Iris pigment epithelial cell (primary cell): Measurements from ENCODE around the genes AURKA, SPO11 and CTCFL.

GRCh38 chr20:54063936-54064414, 6.4 kb downstream of the BCAS1 start:
- RRBS: no CpG with 5 or more reads among the region's 6 CpGs

DNA sequence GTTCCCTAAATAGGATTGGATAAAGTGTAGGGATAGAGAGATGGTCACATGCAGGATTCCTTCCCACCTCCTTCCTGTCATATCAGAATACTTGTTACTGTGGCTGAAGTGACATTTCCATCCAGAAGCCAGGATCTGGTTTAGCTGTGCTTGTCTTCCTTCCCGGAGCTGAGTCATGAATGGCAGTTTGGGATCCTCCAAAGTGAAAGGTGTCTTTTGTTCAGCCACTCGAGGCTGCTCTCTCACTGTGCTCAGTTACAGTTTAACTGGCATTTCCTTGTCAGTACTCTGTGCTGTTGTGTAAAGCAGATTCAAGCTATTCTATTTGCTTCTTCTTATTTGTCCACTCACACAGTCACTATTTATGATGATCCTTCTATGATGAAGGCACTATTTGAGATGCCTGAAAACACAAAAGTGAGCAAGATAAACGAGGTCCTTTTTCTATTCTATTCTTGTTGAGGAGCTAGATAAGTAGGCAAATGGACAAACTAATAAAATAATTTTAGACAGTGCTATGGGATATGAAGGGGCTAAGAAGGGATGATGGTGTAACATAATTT, 40.3 kb downstream of the CYP24A1 start:
- RRBS: no CpG with 5 or more reads among the region's 3 CpGs

DNA sequence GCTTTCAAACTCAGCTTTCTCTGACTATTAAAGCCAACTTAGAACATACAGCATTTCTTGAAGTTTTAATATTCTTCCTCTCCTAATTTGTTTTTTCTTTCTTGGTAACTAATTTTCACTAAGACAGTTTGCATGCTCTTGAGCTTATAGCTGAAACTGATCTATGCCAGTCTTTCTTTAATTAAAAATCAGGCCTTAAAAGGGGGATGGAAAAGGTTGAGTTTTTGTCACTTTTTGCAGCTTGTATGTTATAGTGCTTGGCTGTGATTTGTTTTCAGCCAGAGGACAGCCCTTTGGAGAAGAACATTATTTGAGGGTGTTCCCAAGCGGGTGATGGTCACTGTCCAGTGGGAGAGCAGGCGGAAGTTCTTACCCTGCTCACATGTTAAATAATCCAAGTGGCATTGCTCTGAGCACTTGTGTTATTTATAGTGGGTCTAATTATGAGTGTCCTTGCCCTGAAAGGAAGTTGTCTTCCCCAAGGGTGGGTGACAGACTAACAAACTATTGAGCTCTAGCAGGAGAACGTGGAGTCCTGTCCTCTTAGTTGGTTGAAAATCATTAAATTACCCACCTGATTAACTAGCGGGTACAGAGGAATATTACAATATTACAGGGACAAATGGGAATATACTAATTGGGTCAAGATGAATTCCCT, 49.4 kb downstream of the DOK5 start:
- RRBS: no CpG with 5 or more reads among the region's 4 CpGs

DNA sequence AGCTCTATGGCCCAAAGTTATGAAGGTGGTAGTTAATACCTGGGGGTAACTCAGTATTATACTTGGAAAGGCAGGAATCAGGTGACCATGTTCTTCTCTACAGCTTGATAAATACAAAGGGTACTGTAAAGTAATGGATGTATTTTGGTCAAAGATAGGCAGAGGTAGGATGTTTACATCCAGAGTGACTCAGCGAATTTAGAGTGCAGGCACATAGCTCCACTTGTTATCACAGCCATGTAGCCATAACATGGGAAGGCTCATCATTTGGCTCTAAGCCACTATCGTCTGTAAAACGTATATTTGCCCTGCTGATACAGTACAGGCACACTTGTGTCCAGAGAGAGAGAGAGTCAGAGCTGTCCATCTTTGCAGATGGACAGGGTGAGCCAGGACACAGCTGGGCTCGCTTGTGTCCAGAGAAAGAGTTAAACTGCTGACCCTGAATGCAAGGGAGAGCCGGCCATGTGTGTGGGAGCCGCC, 618.9 kb downstream of the DOK5 start:
- RRBS: no CpG with 5 or more reads among the region's 6 CpGs

GRCh38 chr20:56391467-56392335, at the start of gene AURKA:
AURKA (minus strand) TSS chr20:56392215.
- RRBS: 3% methylated on average over 4 of the region's 45 CpGs

GRCh38 chr20:56403112-56404228, 8.6 kb upstream of the CASS4 start:
- RRBS: no CpG with 5 or more reads among the region's 30 CpGs

GRCh38 chr20:56429758-56430159, 17.7 kb downstream of the CASS4 start:
- RRBS: no CpG with 5 or more reads among the region's 3 CpGs

DNA sequence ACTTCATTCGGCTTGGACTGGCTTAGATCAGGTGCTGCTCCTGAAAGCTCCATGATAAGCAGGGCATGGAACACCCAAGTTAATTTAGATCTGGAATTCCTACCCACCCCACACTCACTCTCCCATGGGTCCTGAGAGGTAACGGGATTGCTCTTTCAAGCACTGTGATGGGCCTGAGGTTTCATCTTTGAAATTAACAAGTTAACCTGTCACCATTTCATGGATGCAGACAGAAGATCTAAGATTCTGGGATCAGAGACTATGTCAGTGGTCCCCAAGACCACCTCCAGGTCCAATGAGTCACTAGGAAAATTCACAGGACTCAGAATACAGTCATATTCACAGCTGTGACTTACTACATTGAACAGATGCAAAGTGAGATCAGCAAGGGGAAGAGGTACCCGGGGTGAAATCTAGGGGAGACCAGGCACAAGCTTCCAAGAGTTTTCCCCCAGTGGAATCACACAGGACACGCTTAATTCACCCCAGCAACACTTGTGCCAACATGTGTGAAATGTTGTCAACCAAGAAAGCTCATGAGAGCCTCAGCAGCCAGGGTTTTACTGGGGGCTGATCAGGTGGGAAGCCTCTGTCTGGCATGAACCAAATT, 7.1 kb upstream of the RTF2 start:
- RRBS: no CpG with 5 or more reads among the region's 4 CpGs

GRCh38 chr20:56765685-56765955, 136.5 kb downstream of the TFAP2C start:
- RRBS: no CpG with 5 or more reads among the region's 2 CpGs

DNA sequence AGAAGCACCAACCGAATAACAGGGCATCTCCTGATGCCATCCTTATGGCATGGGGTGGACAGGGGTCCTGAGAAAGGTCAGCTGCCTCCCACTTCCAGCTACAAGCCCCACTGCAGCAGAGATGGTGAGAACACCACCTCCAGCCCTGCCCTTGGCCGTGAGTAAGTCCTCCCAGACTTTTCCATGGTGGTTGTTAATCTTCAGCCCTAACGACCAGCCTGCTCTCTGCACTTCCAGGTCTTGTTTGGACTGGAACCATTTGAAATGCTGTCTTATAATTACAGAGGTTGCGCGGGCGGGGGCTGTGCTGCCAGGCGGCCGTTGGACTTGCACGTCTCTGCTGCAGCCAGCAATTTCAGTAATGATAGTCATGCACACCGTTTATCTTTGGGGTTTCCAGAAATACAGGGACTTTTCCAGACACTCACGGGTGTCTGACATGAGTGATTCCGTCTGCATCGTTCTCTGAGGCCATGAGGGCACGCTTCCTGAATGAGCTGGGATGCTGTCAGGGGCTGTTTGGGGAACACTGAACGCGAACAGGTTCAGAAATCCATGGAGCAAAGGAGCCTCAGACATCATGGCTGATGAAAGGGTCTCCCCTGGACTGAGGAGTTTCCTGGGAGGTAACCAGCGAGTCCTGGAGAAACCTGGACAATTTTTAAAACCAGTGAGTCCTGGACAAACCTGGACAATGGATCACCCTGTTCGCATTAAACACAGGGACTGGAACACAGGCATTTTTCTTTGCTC, 118.1 kb downstream of the BMP7 start:
- RRBS: no CpG with 5 or more reads among the region's 18 CpGs

GRCh38 chr20:57260557-57261472, 5.6 kb downstream of the BMP7 start:
- RRBS: no CpG with 5 or more reads among the region's 24 CpGs

DNA sequence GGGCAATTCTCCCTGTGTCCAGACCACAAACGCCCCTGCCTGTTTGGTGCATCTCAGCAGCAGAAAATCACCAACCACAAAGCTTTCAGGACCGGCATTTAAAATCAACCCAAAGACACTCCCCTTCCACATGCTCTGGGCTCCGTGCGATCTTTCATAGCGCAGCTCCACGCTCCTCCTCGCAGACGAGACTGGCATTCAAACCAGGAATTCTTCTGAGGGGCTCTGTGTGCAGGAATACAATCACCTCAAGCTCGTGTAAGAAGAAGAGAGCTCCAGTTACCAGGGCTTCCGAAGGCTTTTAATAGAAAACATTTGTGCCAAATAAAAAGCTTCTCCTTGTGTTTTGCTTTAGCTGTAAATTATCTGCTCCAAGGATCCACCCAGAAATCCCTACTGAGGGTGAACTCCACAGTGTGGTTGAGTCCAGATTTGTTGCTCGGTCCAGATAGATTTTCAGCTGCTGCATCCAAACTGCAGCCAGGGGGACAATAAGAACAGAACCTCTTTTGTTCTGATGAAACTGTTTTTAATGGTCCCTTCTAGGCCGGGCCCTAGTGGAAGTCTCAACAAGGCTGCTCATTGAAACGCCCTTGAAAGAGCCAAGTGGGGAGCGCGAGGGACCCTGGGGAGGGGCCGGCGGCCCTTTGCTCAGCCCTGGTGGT, 16.4 kb upstream of the BMP7 start:
- RRBS: 16% methylated on average over 4 of the region's 17 CpGs

GRCh38 chr20:57329489-57330066, at the start of gene SPO11:
SPO11 (plus strand) TSS chr20:57329803.
- RRBS: no CpG with 5 or more reads among the region's 40 CpGs

DNA sequence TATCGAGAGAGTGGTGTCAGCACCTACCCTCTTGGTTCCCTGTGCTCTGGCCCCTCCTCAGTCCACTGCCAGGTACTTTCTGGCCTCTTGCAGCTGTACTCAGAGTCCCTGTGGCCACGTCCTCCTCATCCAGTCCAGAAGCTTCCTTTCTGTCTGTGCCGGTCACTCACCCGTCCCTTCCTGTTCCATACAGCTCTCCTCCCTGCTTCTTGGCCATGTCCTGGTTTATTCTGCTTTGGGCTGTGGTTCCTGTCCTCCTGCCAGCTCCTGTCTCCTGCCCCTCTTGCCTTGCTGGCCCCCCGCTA, 15.6 kb upstream of the RBM38 start:
- RRBS: no CpG with 5 or more reads among the region's 5 CpGs

- RRBS: no CpG with 5 or more reads among the region's 27 CpGs
Measured at GRCh38 chr20:57435414-57436284, 44.5 kb downstream of the RBM38 start.

DNA sequence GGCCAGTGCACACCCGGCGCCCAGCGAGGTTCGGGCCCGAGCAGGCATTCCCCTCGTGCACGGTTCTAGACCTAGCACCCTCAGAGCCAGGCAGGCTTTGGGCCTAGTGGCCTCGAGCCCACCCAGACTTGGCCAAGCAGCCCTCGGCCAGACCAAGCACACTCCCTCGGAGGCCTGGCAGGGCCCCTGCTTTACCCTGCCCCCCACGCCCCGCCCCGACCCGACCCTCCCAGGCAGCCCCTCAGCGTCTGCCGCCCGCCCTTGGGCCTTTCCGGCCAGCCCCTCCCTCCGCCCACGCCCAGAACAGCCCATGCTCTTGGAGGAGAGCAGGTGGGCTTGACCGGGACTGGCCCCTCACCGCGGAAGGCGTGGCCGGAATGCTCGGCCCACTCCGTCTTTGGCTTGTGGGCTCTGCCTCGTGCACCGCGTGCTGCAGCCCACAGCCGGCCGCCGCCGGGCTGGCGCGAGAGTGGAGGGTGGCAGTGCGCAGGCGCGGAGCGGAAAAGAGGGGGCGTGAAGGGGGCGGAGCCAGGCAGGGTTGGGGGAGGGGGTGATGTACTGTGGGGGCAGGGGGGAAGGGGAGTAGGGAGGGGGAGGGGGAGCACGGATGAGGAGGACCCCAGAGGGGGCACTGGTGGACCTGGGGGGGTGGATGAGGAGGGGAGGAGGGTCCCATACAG, at the start of gene CTCFL:
Gene CTCFL, minus strand, starts transcription at position 471 of the 680 bp plus-strand sequence.
- RRBS: 100% methylated on average over 1 of the region's 43 CpGs

- RRBS: no CpG with 5 or more reads among the region's 5 CpGs
Measured at GRCh38 chr20:57545283-57545731, 15.6 kb upstream of the PCK1 start.

DNA sequence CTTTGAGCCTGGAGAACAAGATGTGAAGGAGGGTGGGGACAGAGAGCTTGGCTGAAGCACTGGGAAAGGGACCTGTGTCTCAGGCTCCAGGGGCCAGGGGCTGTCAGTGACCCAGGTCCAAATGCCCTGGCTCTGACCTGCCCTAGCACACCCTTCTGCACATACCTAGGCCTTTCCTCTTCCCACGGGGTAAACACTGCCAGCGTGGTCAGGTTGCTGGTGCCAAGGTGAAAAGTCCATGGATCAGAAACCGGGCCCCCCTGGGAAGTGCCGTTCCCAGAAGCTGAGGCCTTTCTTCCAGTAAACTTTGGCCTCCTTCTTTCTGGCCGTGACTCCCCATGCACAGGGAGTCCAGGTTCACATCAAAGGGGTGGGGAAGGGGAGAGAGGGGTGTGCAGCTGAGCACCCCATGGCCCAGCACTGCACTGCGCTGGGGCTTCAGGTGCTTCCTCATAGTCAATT, 16.8 kb downstream of the PCK1 start:
- RRBS: no CpG with 5 or more reads among the region's 6 CpGs

- RRBS: 67% methylated on average over 2 of the region's 23 CpGs
Measured at GRCh38 chr20:57593574-57594443, 26.4 kb downstream of the ZBP1 start.

DNA sequence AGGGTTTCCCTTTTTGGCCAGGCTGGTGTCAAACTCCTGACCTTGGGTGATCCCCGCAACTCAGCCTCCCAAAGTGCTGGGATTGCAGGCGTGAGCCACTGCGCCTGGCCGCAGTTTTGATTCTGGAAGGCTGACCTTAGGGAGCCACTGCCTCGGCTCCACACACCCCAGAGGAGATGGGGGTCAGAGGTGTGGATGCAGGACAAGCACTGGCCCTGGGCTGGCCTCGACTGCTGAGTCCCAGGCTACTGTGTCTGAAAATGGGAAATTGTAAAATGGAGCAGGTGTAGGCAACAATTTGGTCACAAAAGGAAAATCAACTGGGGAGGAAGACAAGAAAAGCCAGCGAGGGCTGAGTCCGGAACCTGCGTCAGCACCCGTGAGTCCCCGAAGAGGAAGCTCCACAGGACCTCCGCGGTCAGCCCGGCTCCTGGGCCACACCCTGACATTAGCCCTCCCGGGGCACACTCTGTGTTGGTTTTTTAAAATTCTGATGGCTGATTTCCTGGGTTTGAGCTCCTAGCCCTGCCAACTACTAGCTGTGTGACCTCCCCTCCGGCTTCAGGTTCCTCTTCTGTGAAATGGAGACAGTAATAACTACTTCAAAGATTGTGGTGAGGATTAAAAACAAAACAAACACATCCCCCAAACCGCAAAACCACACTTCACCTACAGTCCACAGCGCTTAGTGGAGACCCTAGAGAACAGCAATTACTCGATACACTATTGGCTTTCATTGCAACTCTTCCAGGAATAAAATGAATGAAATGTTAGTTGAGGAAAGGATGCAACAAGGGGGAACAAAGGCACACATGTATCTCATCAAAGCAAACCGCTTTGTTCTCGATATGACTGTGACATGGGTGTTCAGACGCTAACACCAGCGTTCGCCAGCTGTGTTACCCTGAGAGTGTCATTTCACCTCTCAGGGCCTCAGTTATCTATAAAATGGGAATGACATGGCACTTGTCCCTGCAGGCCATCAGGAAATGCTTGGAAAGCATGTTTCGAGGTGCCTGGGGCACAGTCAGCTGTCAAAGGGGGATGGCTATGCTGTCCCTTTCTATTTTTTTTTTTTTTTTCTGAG, 1.1 kb downstream of the ZBP1 start:
- RRBS: 82% methylated on average over 9 of the region's 25 CpGs